Colon Carcinoma Metastatic in the Lung (tissue), 2 donors: ENCODE measurements around a stretch of chr14.

GRCh38 chr14:89912401-89913208, 41.9 kb downstream of the EFCAB11 start:
- PRO-cap, 2 experiments, result no peak in any of the 2 experiments

- PRO-cap, 2 experiments, result no peak in any of the 2 experiments
Measured at GRCh38 chr14:90060133-90060919, 1.5 kb upstream of the KCNK13 start.

DNA sequence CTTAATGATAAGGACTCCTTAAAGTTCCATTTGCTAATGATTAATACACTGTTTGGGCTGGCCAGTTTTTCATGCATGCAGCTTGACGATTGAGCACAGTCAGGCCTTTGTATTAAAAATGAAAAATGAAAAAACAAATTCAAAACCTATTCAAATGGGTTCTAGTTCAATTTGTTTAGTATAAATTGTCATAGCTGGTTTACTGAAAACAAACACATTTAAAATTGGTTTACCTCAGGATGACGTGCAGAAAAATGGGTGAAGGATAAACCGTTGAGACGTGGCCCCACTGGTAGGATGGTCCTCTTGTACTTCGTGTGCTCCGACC, 8.1 kb downstream of the CALM1 start:
- PRO-cap, 2 experiments, result no peak in any of the 2 experiments

DNA sequence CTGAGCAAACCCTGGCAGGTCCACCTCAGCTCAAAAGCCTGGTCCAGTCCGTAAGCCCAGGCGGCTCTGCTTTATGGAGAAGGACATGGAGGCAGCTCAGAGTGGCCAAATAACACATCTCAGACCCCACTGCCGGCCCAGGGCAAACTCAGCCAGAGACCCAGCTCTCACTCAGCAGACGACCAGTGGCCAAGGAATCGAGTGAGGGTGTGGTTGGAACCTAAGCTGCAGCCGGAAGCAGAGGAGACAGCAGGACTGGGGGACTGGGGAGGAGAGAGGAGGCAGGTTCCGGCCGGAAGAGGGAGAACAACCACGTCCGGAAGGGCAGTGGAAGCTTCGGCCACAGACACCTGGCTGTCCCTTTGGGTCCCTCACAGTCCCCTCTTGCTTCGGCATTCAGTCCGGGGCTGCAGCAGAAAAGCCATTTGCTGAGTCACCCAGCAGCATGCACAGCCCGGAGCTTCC, 103.9 kb downstream of the CALM1 start:
- PRO-cap, 2 experiments, result no peak in any of the 2 experiments

DNA sequence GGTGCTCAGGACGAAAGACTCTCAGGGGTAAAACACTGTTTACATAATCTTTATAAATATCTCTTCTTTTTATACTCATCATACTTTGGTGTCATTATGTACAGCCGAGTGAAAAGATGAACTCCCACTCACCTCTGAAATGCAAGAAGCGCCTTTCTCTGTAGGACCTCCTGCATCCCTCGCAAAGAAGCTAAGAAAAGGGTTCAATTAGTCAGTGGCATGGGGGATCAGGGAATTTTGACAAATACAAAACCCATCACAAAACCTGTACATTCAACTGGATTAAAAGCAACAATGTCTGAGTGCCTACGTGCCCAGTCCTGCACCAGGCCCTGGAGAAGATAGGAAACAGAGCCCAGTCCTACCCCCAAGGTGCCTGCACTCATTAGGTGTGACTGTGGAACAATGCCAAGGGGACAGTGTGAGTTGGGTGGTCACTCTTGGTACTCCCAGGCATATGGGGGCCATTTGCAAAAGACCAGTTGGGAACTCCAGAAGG, 163.5 kb downstream of the TTC7B start:
- PRO-cap, 2 experiments, result no peak in any of the 2 experiments

- PRO-cap, 2 experiments, result no peak in any of the 2 experiments
Measured at GRCh38 chr14:91075581-91075831, 15.1 kb upstream of the RPS6KA5 start.

GRCh38 chr14:91095329-91095637, 18.6 kb upstream of the DGLUCY start:
- PRO-cap, 2 experiments, result no peak in any of the 2 experiments

DNA sequence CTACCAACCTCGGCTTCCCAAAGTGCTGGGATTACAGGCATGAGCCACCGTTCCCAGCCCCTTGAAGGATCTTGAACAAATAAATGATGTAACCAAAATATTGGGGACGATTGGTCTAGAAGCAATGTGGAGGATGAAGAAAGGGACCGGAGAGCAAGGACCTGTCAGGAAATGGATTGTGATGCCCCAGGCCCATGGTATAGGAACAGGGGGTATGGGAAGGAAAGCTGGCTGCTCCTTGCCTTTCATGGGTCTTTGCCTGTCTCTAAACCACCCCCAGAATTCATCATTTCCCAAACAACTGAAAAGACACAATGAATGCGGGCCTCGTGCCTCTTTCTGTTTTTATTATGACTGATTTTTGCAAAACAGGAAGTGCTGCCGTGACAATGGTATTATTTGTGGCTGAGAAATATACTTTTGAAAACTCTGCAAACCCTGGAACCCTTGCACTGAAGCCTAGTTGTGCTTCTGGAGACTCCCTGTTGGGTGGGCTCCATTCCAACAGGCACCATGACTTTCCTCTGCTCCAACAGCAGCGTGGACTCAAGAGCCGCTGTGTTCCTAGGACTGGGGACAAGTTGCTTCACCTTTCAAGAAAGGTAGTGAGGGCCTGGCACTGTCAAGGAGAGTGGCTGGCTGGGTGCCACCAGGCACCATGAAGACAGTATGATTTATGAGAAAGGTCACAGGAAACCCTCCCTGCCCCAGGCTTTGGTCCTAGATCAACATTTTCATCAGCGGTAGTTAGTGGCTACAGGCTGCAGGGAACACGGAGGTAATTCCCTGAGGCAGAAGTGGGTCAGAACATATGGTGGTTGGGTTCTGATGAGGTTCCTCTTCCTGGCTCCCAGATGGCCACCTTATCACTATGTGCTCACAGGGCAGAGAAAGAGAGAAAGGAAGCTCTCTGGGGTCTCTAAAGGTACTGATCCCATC, 4.8 kb upstream of the DGLUCY start:
- PRO-cap, 2 experiments, result no peak in any of the 2 experiments

DNA sequence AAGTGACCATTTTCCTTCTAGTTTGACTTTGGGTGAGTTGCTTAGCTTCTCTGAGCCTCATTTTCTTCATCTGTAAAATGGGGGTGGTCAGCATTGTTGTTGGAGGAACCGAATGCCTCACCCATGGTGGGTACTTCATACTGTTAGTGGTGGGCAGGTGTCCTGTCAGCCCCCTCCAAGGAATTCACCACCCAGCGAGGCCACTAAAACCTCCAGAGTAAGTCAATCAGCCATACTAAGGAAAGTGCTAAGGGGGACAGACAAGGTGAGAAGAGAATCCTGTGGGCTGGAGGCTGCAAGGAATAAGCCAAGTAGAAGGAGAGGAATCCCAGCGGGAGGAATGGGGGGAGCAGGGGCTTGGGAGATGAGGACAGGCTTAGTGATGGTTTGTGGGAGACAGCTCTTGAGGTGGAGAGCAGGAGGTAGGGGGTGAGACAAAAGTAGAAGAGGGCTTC, 28.7 kb downstream of the GPR68 start:
- PRO-cap, 2 experiments, result no peak in any of the 2 experiments

GRCh38 chr14:91222019-91222540, 22.4 kb downstream of the GPR68 start:
- PRO-cap, 2 experiments, result no peak in any of the 2 experiments

- PRO-cap, 2 experiments, result no peak in any of the 2 experiments
Measured at GRCh38 chr14:91250103-91250713, 5.7 kb upstream of the GPR68 start.

DNA sequence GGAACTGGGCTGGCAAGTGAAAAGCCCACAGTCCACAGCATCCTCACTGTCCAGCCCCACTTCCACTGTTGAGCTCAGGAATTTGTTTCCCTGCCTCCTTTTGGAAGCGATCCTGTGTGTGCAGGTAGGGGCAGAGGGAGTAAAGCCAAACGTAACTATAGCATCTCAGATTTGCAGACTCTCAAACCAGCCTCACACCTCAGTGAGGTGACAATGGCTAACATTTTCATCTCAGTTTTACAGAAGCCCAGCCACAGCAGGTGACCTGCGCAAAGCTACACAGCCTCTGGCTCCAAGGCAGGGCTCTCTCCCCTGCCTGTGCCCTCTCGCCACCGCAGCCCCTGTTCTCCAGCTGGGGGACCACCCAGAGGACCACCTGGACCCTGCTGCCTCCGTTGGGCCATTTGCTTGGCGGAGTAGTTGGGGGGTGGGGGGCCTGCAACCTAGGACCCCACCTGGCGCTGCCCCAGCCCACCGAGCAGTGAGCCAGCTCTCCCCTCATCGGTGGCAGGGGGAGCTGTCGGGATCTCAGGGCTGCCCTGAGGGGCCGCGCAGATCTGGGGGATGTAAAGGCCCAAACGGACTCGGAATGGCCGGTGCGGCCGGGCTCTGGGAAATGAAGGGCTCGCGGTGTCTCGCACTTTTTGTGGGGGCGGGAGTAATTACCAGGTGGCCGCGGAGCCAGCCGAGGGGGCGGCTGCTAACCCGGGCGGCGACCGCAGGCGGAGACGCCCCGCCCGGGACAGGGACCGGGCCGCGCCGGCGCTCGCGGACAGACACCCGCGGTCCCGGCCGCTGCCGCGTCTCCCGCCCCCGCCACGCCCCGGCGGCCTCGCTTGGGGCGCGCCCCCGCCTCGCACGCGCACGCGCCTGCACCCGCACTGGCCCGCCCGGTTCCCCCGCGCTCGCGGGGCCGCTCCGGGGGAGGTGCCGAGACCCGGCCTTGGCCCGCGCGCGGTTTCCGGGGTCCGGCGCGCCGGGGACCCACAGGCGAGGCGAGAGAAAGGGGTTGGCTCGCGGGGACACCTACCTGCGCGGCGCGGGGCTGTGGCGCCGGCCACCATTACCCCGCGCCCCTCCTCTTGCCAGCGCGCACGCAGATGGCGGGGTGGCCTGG, 8.5 kb upstream of the GPR68 start:
- PRO-cap, 2 experiments, result peak in 1 of 2 experiments; most common plus-strand start position 893 of the sequence (in 1); most common minus-strand start position 820 of the sequence (in 1)

DNA sequence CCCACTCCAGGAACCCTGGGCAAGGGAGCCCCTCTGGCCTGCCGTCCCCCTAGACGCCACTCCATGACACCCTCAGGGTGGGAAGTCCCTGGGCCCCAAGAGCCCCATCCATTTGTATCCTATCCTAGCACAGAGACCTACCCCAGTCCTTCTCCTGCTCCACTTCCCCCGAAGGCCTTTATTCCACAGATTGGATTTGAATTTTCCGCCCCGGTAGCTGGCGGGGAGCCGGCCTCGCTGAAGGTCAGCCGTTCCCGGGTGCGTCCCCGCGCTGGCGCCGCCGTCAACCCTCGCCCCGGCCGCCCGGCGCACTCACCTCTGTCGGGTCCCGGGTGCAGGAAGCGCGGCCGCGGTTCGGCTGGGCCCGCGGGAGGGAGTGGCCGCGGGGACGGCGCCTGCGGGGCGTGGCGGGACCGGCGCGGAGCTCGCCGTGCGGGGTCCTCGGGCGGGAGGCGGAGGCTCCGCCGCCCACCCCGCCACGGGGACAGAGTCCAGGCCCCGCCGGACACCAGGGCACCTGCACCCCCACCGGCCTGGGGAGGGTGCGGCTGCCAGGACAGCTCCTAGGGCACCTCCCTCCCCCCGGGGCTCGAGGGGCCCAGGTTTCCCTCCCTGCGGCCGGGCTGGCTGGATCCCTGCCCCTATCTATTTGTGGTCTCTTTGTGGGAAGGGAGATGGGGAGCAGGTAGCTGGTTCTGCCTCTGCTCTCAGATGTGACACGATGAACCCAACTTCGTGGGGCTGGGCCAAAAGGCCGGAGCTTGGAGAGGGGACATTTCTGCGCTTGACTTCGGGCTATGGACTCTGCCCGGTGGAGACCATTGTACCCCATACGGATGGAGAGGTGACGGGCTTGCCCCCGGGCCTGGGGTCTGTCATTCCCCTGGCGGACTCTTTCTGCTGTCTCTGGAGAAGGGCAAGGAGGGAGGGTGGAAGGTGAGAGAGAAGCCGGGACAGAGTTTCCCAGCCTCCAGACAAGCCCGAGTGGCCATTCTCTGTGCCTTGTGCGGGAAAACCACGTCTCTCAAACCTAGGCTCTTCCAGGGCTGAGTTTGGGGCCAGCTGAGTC, 20.0 kb upstream of the GPR68 start:
- PRO-cap, 2 experiments, result peak in 1 of 2 experiments; most common plus-strand start position 413 of the sequence (in 1); most common minus-strand start position 314 of the sequence (in 1)

- PRO-cap, 2 experiments, result no peak in any of the 2 experiments
Measured at GRCh38 chr14:91310566-91311180, 66.2 kb upstream of the GPR68 start.

DNA sequence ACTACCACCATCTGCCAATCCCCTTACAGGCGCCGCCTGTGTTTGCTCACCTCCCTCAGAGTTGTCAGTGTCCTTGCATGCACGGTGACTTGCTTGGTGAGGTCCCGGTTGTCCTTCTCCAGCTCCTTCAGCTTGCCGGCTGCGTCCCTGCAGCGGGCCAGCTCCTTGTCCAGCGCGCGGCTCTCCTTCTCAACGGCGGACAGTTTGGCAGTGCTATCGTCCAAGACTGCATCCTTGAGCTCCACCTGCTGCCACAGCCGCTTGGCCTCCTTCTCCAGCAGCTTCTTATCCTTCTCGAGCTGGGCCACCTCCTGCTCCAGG, 68.5 kb upstream of the GPR68 start:
- PRO-cap, 2 experiments, result no peak in any of the 2 experiments

DNA sequence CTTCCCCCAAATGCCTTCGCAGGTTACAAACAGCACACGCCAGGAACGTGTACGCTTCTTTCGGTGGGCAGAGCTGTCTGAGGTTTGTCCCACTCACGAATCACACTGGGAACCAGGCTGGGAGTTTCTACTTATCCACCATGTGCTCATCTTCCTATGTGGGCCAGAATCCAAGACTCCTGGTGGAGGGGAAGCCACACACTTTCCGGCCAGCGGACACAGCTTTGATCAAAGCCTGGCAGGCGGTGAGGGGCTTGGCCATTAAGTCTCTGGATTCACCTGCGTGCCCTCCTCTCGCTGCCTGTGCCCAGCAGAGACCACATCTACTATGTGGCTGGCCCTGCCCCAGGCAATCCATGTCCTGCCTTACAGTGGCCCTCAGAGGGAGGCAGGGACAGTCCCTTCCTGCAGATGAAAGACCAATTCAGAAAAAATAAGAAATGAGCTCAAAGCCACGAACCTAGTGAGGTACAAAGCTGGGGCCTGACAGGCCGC, 82.6 kb upstream of the GPR68 start:
- PRO-cap, 2 experiments, result no peak in any of the 2 experiments

- PRO-cap, 2 experiments, result no peak in any of the 2 experiments
Measured at GRCh38 chr14:91384308-91385177, 33.1 kb downstream of the CCDC88C start.

GRCh38 chr14:91481362-91482284, 28.5 kb downstream of the PPP4R3A start:
- PRO-cap, 2 experiments, result no peak in any of the 2 experiments

- PRO-cap, 2 experiments, result peak in 2 of 2 experiments; most common plus-strand start chr14:91744376 (in 1)
Measured at GRCh38 chr14:91744184-91744690, 12.4 kb upstream of the CATSPERB start.

GRCh38 chr14:91755448-91755957, 23.6 kb upstream of the CATSPERB start:
- PRO-cap, 2 experiments, result no peak in any of the 2 experiments